Neural progenitor cell (in vitro differentiated cells): ENCODE results near the gene MFSD9.

GRCh38 chr2:101845896-101846653 lies 145.7 kb upstream of the IL1R2 start:
- RAMPAGE, long total RNA: no peak

DNA sequence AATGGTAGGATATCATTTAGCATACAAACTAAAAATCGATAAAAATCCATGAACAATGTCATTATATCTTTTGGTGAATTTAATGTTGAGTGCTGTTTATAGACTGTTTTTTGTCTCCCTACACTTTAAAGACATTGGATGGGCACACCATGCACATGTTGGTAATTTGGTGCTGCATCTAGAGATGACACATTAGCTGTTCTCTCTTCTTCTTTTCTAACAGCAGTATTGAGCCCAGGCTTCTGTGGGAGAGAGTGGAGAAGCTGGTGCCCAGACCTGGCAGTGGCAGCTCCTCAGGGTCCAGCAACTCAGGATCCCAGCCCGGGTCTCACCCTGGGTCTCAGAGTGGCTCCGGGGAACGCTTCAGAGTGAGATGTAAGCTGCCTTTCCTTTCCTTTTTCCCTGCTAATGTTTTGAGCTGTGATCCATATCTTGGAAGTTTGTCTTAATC lies 125.5 kb upstream of the IL1R2 start:
- RAMPAGE, long total RNA: no peak

DNA sequence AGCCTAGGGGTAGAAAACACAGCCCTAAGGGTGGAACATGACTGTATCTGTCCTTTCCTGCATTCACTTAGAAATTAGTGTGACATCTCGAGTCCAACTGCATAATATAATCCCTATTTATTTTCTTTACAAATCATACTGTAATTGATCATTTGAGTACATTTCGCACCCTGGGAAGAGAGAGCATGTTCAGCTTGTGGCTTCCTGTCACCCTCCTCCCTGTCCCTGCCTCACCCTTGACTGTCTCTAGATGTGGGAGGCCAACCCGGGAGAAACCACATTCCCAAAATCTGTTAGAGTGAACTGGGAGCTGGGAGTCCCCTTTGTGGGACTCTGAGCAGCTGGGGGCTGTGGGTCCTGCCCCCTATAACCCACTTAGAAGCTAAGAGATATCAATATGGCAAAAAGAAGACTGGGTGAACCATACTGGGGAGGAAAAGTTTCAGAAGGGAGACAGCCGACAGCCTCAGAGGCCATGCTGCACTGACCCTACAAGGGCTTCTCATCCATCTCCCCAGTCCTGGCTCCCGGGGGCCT lies 28.9 kb upstream of the IL1R2 start:
- RAMPAGE, long total RNA: no peak

GRCh38 chr2:102020429-102021416 lies 29.0 kb downstream of the IL1R2 start:
- RAMPAGE, long total RNA: no peak

GRCh38 chr2:102037620-102038229 lies 46.0 kb downstream of the IL1R2 start:
- RAMPAGE, long total RNA: no peak

GRCh38 chr2:102049623-102050541 lies 58.1 kb downstream of the IL1R2 start:
- RAMPAGE, long total RNA: no peak

DNA sequence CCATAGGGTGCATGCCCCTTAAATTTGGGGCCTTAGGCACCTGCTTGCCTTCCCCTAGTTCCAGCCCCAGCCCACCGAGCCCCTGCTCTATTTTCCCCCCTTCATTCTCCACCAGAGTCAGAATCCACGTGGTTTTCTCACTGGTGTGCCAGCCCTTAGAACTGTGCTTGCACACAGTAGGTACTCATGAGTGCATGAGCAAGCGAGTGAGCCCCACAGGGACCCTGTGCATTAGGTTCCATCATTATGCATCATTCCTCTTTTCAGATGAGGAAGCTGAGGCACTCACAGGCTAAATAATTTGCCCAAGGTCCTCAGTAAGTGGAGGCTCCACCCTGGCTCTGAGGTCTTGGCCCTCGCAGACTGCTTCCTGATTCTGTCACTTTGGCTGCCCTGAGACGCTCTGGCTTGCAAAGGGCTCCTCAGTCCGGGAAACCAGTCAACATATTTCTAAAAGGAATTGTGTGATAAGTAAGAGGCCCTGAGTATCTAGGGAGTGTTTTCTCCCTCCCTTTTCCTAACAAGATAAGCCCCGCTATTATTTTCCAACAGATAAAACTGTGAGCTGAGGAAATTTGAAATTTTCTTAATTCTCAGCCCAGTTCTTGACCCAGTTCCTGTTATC lies 71.7 kb downstream of the IL1R2 start:
- RAMPAGE, long total RNA: no peak

GRCh38 chr2:102122102-102122629 lies 20.4 kb upstream of the IL1R1 start:
- RAMPAGE, long total RNA: no peak

GRCh38 chr2:102187290-102188318 lies 781 bp downstream of the IL1RL2 start:
- RAMPAGE, long total RNA: no peak

GRCh38 chr2:102317700-102318754 lies 6.7 kb downstream of the IL1RL1 start:
- RAMPAGE, long total RNA: no peak

DNA sequence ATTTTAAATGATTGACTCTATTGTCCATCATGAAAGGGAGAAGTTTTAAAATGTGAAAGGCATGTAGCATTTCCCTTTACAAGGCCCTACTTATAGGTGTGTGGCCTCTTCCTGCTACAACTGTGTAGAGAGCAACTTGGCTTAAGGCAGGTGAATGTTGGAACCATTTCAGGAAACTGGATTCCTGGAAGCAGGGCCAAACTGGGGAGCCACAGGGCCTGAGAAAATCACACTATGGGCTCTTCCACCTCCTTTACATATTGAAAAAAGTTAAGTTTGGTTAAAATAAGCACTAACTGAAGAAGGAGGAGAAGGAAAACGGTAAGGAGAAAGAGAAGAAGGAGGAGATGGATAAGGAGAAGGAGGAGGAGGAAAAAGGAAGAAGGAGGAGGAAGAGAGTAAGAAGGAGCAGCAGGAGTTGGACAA lies 3.4 kb downstream of the SLC9A4 start:
- RAMPAGE, long total RNA: no peak

- RAMPAGE, long total RNA: no peak
Measured at GRCh38 chr2:102715071-102715818, 21.4 kb downstream of the MFSD9 start.

GRCh38 chr2:102736064-102737200 lies at the start of gene MFSD9:
Gene MFSD9 (minus strand): TSS chr2:102736888.
- RAMPAGE, long total RNA: no peak

GRCh38 chr2:102788594-102789273 lies 26.9 kb downstream of the TMEM182 start:
- RAMPAGE, long total RNA: no peak

GRCh38 chr2:104043944-104044245 lies 810.0 kb upstream of the POU3F3 start:
- RAMPAGE, long total RNA: no peak

DNA sequence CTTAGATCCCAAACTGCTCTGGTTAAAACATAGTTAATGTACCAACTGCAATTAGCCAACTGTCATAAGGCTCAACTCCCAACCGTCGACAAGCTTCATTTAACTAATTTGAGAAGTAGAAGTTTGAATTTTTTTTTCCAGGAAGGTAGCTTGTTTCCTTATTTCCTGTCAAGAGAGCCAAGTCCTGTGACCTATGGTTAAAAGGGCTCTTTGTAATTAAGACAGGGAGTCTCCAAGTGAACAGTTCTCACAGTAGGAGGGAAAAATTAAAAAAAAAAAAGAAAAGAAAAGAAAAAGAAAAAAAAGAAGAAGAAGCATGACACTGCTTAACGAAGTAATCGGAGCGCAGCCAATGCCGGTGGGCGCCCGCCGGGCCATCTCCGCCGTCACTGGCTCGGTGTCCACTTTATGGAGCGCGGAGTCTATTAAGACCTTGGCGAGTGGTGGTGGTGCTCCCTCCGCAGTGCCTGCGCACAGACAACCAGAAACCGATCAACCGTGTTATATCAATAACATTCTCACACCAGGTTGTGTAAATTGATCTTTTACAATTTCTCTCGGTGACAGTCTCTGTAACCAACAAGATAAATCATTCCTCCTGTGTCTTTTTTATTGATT lies 197.3 kb upstream of the POU3F3 start:
- RAMPAGE, long total RNA: no peak

- RAMPAGE, long total RNA: no peak
Measured at GRCh38 chr2:104932623-104933092, 78.7 kb downstream of the POU3F3 start.

- RAMPAGE, long total RNA: no peak
Measured at GRCh38 chr2:105037716-105037946, 238 bp upstream of the MRPS9 start.

DNA sequence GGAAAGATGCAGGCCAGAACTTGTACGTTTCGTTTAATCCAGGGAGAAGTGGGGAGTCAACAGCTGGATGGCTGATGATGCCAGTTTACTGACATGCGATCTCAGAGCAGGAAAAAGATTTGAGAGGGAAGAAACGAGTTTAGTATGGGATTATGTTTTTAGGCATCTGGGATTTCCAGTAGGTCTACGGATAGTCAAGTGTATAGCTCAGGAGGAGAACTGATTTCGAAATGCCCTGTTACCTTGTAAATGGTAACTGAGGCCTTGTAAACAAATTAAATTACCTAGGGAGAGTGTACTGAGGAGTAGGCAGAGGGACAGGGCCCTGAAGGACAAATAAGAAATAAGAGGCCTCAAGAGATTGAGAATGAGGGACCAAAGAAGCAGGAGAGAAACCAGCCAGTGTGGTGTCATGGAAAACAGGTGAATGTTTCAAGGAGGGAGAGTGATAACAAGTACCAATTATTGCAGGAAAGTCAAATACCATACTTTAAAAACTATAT lies 907 bp downstream of the MRPS9 start:
- RAMPAGE, long total RNA: no peak

DNA sequence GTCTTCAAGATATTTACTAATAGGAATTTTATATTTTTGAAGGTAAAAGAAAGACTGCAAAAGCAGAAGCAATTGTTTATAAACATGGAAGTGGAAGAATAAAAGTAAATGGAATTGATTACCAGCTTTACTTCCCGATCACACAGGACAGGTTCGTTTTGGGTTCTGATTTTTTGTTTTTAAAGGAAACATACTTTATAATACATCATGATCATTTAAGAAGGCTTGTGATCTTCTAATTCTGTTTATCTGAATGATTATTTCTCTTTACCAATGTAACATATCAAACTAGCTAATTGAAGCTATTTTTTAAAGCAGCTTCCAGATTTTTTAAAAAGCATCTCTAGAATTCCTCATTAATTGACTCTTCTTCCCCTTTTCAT lies 55.6 kb downstream of the MRPS9 start:
- RAMPAGE, long total RNA: no peak